Umbilical cord (tissue), 2 donors: ENCODE results near the genes ADAMTS15 and SPATA19.

DNA sequence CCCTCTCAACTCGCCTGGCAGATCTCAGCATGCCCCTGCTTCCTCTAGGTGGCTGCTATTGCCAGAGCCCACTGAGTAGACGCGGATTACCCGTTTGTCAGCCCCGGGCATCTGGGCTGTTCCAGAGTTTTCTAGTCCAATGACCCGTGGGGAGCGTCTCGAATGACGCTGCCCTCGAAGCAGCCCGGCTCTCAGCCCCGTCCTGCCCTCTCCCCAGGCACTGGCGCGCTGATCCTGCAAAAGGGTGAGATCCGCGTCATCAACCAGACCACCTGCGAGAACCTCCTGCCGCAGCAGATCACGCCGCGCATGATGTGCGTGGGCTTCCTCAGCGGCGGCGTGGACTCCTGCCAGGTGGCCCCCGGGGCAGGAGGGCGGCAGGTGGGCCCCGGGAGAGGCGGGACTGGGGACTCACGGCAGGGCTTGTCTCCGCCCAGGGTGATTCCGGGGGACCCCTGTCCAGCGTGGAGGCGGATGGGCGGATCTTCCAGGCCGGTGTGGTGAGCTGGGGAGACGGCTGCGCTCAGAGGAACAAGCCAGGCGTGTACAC, 49.7 kb downstream of the ST14 start:
- RAMPAGE, long total RNA: no peak

- RAMPAGE, long total RNA: no peak
Observed at GRCh38 chr11:130227478-130227984, 67.9 kb downstream of the ST14 start.

DNA sequence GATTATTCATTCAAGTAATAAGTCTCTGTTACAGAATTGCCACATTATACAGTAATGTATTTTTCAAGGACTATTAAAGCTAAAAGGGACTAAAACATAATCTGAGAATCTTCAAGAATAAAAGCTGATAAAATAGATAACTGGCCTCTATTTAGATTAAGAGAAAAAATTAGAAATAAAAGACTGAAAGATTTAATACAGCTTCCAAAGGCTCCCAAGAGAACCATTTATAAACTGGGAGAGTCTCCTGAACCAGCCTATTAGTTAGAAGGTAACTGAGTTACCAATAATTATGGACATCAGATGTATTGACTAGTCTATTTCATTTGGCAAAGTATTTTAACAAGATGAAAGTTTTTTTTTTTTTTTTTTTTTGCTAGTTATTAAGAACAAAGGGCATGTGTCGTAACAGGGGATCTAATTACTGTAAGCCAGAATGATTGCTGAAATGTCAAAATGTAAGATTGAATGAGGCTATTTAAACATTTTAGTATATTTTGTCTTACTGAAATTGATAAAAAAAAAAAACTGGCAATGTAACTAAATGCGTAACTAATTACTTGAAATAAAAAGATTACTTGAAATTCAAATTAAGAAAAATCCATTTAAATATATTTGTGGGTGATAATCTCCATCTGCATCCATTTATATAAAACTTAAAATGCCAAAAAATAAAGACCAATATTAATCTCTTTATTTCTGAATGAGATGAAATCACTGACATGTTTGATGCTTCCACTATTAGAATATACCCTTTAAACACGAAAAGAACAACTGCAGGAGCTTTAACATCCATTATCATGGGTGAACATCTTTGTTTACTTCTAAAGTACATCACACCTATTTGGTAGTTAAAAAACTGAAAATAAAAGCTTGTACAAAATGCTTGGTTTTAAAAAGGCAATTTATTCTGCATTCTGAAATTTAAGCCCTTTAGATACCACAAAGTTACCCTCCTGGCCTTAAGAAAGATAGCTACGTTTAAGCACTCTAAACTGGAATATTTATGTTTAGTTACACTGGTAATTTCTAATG, 70.8 kb downstream of the ST14 start:
- RAMPAGE, long total RNA: no peak

GRCh38 chr11:130447979-130449255, at the start of gene ADAMTS15:
ADAMTS15 (plus strand) TSS chr11:130448645.
- RAMPAGE, long total RNA: no peak

GRCh38 chr11:130510326-130510792, 61.9 kb downstream of the ADAMTS15 start:
- RAMPAGE, long total RNA: no peak

DNA sequence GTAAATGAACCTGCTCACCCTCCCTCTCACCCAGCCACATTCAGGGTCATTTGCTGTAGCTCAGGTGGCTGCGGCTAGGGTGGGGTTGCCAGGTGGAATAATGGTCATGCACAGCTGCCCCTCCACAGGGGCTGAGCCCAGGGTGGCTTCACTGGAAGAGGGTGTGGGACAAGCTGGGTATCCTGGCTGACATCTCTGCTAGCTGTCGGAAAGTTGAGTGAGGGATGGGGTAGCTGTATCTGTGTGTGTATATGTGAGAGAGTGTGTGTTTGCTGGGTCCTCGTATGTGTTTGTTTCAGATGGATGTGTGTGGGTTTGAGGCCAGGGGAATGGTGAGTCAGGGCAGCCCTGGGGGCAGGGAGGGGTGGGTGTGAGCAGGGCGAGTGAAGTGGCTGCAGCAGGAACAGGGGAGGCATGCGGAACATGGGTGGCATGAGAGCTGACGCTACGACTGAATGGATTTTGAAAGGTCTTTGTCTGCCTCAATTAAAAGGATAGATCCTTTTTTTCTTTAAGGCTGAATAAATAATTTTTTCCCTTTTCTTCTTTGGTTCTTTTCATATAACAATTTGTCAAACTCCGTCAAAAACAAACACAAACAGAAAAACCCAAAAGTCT, 79.8 kb downstream of the ADAMTS15 start:
- RAMPAGE, long total RNA: no peak

GRCh38 chr11:130528811-130529251, 80.4 kb downstream of the ADAMTS15 start:
- RAMPAGE, long total RNA: no peak

DNA sequence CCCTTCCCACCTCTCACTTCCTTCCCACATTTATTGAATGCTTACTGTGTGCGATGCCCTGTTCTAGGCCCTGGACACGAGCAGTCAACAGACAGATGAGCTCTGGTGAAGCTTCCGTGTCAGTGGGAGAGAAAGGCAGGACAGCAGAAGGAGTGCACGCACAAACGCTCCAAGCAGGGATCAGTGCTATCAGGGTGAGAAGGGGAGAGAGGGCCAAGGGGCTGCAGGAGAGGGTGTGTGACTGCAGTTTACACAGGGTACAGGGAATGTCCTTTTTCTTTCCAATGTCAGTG, 87.5 kb downstream of the ADAMTS15 start:
- RAMPAGE, long total RNA: no peak

DNA sequence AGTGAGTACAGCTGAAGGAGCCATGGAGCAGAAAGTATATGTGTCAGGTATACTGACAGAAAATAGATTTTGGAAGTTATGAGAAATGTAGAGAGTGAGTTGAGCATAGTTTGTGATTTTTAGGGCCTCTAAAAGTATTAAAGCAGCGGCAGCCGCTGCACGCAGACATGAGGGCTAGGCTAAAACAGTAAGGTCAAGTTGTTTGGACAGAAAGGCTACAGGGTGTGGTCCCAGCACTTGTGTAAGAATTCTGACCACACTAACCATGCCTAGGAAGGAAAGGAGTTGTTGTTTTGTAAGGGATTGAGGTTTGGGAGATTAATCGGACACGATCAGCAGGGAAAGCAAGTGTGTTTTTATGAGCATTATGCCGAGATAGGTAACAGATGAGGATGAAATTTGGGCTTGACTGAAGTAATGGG, 117.9 kb downstream of the ADAMTS15 start:
- RAMPAGE, long total RNA: no peak

DNA sequence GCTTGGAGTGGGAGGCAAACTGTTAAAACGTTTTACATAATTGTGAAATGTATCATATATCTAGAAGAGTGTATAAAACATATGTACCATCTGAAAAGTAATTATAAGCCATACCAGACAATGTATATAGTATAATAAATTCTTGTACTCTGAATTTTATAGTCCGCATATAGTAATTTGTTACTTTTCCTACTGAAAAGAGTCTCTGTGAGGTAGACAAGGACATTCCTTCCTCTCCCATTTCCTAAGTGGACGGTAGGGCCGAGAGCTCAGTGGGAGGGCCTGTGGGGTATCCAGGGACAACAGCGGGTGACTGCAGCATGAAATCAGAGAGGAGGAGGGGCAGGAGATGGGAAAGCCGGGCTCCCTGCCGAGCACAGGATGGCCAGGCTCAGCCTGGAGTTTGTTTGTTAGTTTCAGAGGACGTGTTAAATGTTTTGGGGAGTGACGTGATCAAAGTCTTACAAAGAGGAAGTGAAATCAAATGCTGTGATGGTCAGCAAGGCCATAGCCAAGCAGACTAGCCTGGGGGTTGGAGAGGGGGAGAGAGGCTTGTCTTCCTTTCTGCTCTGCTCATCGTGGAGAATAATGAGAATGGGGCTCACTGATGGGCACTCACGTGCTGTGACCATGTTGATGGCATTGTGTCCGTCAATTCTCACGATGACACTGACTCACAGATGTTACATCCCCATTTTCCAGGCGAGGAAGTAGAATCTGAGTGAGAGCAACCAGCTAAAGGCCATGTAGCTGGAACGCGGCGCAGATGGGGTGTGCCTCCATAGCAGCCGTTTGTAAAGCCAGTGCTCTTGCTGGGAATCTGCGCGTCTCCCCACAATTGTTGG, 152.7 kb downstream of the ADAMTS15 start:
- RAMPAGE, long total RNA: no peak

GRCh38 chr11:130649825-130650292, 201.4 kb downstream of the ADAMTS15 start:
- RAMPAGE, long total RNA: no peak

- RAMPAGE, long total RNA: no peak
Observed at GRCh38 chr11:130889157-130889896, 27.0 kb downstream of the SNX19 start.

DNA sequence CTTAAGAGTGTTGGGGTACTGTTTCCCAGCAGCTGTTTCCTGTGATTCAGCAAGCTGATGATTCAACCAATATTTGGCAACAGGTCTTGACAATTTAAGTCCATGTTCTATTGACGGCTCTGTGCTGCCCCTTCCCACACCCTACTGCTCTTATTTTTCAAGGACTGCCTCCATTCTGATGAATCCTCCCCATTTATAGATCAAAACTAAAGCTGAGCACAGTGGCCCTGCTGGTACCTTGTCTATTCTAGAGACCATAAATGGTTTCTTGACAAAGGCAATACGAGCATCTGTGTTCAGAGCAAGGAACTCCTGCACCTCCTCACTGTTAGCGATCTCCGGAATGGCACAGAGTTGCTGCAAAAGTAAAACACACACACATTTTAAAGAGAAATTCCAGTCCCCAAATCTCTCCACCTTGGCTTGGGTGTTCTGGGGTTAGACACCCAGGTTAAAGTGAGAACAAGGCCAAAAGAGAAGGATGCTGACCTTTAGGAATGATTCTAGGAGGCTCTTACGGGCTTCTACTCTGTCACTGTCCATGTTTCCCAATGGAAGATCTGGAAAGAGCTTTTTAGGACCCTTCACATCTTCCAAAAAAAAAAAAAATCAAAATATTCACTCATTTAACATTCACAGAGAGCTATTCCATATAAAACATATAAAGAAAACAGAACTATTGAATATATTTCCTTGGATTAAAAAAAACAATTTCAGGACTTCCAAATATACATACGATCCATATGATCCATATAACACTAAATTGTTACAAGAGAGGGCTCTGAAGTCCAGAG, 6.3 kb downstream of the SNX19 start:
- RAMPAGE, long total RNA: no peak

DNA sequence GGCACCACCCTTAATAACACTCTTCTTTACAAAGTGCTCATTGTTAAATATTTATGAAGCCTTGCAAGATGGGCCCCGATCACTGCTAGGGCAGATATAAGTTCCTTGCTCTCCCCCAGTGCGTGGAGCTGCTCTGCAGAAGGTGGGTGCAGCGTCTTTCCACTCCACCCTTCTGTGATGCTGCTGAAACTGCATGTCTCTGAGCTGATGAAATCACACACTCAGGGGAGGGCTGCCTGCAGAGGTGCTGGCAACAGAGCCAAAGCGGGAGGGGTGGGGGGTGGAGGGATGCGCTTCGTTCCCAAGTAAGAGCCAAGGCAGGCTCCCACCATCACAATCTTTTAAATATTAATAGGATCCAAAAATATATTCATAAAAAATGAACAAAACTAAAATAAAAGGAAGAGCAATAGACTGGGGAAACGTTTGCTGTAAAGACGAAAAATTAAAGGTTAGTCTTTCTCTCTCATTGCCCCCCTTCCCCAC, 116.5 kb upstream of the NTM start:
- RAMPAGE, long total RNA: no peak

DNA sequence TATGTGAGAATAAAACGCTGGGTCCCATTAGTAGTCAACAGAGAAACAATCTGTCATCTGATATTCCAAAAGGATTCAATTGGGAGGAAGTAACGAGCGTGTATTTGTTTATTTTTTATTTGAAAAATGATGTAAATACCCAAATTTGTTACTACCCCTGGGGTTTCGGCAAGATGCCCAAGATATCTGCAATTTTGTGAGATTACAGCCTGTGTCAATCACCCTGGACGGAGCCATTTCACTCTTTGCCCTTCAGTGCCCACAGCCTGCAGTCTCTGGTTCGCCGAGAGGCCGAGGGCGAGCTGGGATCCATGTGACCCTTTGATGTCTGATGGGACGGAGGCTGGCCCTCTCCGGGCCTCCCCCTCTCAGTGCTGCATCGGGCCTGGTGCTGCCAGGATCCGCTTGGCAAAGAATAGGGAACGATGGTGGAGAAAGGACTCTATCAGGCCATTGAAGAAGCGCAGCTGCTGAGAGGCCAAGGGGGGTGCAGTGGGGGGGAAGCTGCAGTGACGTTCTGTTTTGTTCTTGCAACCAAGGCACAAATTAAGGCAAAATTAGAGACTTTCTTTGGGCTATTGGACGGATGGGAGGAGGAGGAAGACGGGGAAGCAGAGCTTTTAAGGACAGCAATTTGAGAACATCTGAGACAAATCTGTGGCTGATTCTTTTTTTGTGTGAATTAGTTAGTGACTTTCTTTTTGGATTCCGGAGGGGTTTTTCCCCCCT, 214.3 kb downstream of the NTM start:
- RAMPAGE, long total RNA: no peak

GRCh38 chr11:132072000-132072956, 701.9 kb downstream of the NTM start:
- RAMPAGE, long total RNA: no peak

DNA sequence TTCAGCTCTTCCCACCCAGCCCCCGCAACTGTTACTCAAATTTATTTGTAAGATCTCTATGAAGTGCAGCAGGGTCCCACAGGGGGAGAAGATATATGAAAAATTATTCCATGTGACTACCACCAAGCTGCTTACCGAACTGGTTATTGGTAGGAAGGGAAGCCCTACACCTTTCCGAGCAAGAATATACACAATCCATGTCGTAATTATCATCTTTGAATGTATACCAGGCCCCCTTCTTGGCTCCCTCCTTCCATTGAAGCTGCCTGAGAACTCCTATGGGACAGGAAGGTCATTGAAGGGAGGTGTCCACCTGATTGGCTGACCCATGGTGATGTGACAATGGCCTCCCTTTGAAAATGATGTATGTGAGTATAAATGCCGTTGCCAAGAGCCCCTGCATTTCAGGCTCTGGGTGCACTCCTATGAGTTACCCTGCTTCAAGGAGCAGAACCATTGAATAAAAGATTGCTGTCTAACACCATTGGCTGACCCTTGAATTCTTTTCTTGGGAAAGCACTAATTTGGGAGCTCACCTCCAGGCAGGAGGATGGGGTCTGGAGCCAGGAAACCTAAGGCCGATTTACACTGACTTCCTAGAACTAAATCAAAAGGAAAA, at the start of gene SPATA19:
Gene SPATA19 (minus strand): TSS at position 280 of the 619 bp plus-strand sequence.
- RAMPAGE, long total RNA: no peak

- RAMPAGE, long total RNA: no peak
Observed at GRCh38 chr11:133927860-133928266, 28.9 kb downstream of the IGSF9B start.

- RAMPAGE, long total RNA: no peak
Observed at GRCh38 chr11:133945899-133946286, 10.9 kb downstream of the IGSF9B start.

GRCh38 chr11:133967202-133967680, 10.5 kb upstream of the IGSF9B start:
- RAMPAGE, long total RNA: no peak